Neuron (in vitro differentiated cells): ENCODE results near the genes CDH26 and HRH3.

GRCh38 chr20:59123602-59124152 is 39.9 kb upstream of the ZNF831 start:
- PRO-cap = no peak

- PRO-cap = no peak
These were observed 14.6 kb upstream of the ZNF831 start for GRCh38 chr20:59149073-59149320.

DNA sequence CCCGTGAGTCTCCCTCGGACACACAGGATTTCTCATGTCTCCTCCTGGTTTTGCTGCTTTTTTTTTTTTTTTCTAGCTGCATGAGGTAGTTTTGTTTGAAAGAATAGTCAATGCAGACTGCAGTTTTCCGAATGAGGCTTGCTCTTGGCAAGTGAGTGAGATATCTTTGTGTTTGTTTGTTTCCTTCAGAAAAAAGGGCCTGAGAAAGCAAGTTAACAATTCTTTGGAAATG is 3.0 kb upstream of the ZNF831 start:
- PRO-cap = no peak

DNA sequence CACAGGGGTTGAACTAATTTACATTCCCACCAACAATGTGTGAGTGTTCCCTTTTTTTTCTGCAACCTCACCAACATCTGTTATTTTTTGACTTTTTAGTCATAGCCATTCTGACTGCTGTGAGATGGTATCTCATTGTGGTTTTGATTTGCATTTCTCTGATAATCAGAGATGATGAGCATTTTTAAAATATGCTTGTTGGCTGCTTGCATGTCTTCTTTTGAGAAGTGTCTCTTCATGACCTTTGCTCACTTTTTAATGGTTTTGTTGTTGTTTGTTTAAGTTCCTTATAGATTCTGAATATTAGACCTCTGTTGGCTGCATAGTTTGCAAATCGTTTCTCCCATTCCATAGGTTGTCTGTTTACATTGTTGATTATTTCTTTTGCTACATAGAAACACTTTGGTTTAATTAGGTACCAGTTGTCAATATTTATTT is 1.8 kb upstream of the ZNF831 start:
- PRO-cap = no peak

DNA sequence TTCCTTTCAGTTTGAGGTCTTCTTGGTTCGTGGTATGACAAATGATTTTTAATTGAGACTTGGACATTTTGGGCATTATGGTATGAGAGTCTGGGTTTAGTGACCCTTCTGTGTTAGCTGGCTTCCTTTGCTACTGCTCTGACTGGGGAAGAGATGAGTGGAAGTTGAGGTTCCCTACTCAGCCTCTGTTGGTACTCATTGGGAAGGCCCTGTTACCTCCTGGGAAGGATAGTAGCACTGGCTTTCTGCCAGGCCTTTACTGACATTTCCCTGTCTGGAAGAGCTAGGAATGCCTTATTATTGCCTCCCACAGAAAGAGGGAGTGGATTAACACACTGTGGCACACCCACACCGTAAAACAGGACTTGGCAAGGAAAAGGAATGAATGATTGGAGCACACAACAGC is 12.1 kb downstream of the ZNF831 start:
- PRO-cap = no peak

DNA sequence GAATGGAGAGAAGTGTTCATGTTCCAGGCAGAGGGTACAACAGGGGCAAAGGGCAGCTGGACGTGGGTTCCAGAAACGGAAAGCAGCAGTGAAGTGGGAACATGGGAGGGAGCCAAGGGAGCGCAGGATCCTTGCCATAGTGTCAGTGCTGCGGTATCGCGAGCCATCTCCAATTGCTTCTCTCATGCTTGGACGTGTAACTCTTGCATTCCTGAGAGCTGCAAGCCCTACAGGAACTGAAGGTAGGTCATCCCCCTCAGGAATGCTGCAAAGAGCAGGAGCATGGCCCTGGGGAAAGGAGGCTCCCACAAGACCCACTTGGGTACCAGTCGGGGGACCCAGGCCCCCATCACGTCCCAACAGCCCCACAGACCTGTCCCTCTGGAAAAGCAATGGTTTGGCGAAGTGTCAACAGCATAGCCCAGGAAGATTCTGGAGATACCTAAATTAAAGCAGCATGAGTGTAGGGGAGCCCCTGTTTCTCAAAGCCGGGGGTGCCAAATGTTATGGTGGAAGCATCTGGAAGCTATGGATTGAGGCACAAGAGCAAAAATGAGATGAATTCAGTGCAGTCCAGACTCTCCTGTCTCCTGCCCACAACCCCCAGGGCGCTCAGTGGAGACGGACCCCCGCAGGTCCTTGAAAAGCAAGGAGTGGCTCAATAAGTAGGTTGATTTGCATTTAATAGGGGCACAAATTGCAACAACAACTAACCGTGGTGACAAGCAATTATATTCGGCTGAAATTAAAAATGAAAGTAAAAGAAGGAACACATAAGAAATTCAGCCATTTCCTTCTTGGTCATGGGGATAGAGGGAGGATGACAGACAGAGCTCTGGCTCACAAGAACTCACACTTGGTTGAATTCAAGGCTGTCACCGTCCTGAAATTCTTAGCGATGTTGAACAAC is 128.6 kb downstream of the EDN3 start:
- PRO-cap = no peak

DNA sequence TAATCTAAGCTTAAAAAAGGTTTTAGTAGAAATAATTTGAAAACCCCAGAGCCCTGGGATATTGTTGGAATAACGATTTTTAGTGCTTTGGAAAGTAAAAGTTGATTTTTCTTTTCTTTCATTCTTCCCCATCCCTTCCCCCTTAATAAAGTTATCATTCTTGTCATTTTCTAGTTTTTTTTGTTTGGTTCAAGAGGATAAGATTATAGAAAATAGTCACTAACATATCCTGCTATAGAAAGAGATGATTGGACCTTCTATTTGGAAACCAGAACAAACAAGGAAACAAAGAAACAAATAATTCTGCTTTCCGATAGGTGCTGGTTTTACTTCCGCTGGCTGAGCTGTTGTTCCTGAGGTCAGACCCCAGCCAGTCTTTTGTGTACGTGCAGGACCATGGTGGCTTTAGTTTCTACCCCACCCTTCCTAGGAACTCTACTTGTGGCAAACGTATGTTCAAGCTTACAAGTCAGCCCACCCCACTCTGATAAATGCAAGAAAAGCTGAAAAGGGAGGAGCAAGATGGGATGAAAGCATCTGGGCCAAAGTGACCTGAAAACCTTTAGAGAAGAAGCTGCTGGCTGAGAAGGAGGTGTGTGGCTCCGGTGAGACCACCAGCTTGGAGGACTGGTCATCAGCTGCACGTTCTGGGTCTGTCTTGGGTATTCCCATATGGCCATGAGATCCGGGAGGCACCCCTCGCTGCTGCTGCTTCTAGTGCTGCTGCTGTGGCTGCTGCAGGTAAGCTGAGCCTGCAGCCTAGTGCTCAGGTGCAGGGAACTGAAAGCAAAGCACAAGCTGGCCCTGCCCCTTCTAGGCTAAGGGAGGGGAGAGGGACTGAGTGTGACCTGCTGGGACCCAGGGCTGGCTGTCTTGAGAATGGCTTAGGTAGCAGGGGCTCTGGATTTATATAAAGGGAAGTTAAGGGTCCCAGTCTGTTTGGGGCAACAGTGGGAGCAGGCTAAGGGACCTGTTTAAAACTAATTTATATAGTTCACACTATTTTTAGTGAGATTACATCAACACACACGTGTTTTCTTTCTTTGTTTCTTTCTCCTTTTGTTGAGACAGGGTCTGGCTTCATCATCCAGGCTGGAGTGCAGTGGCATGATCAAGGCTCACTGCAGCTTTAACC is at the start of gene CDH26:
Gene CDH26, plus strand, starts transcription at position 369 of the 1,135 bp plus-strand sequence.
- PRO-cap = no peak

DNA sequence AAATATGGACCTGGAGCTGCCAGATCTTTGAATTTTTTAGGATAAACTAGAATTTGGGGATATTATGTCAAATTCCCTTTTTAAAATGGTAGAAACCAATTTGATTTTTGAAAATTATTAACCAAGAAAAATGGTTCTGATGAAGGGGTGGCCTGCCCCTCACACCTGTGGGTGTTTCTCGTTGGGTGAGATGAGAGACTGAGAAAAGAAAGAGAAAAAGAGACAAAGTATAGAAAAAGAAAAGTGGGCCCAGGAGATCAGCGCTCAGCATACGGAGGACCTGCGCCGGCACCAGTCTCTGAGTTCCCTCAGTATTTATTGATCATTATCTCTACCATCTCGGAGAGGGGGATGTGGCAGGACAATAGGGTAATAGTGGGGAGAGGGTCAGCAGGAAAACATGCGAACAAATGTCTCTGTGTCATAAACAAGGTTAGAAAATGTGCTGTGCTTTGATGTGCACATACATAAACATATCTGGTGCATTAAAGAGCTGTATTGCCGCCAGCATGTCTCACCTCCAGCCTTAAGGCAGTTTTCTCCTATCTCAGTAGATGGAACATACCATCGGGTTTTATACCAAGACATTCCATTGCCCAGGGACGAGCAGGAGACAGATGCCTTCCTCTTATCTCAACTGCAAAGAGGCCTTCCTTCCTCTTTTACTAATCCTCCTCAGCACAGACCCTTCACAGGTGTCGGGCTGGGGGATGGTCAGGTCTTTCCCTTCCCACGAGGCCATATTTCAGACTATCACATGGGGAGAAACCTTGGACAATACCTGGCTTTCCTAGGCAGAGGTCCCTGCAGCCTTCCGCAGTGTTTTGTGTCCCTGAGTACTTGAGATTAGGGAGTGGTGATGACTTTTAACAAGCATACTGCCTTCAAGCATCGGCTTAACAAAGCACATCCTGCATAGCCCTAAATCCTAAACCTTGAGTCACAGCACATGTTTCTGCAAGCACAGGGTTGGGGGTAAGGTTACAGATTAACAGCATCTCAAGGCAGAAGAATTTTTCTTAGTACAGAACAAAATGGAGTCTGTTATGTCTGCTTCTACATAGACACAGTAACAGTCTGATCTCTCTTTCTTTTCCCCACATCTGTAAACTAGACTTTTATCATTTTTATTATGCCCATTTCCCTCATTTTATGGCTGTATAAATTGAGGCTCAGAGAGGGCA is 83.2 kb downstream of the CDH26 start:
- PRO-cap = no peak

- PRO-cap = no peak
These were observed 99.9 kb downstream of the CDH26 start for GRCh38 chr20:60057834-60058822.

GRCh38 chr20:61602816-61603191 is 350.7 kb downstream of the CDH4 start:
- PRO-cap = no peak

- PRO-cap = no peak
These were observed 25.5 kb downstream of the TAF4 start for GRCh38 chr20:62040152-62040687.

DNA sequence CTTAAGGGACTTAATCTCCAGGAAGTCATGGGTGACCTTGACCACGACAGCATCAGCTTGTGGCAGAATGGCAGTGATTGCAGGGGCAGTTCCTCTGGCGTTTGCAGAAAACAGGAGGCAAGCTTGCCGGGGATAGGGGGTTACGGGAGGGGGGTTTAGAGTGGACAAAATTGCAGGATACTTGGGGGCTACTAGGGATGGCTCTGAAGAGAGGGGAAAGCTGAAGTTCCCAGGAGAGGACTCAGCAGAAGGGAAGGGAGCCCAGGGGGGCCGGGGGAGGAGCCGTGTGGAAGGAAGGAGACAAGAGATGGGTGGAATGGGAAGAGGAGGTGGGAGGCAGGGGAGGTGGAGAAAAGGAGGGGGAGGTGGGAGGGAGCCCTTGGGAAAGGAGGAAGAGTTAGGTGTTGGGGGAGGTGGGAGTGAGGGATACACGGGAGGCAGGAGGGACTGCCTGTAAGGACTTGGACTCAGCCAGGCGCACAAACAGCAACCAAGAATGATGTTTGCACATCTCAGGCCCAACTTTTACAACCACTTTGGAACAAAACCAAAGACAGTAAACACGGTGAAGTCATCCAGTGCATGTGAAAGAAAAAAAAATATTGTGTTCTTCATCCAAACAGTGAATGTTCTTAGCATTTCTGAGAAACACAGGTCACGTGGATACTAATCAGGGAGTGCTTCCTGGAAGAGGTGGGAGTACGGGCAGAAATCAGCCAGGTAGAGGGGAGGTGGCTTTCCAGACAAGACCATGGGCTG is 17.5 kb upstream of the LSM14B start:
- PRO-cap = no peak

DNA sequence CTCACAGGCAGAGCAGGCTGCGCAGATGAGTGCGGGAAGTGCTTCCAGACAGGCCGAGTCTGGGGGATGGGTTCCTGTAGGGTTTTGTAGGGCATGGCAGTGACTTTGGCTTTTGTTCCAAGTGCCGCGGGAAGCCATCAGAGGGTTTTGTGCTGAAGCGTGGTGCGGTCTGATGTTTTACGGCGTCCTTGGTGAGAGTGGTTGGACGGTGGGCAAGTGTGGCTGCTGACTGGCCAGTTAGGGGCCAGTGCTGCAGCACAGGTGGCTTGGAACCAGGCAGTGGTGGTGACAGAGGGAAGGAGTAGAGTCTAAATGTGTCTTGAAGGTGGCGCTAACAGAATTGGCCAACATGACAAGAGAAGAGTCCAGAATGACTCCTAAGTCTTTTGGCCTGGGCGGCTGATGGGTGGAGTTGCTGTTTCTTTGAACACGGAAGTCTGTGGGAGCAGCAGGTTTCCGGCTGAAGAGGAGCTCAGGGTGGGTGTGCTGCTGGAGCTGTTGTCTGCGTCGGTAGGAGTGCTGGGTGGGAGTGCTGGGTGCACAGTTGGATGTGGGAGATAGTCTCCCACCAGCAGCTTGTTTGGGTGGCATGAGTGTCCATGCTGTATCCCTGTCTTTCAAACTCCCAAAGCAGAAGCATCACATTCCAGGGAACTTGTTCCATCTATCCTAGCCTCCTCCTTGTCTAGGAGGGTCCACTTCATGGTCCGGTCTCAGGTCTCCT is 10.1 kb downstream of the LSM14B start:
- PRO-cap = no peak

- PRO-cap = no peak
These were observed 7.6 kb downstream of the SS18L1 start for GRCh38 chr20:62151114-62151565.

DNA sequence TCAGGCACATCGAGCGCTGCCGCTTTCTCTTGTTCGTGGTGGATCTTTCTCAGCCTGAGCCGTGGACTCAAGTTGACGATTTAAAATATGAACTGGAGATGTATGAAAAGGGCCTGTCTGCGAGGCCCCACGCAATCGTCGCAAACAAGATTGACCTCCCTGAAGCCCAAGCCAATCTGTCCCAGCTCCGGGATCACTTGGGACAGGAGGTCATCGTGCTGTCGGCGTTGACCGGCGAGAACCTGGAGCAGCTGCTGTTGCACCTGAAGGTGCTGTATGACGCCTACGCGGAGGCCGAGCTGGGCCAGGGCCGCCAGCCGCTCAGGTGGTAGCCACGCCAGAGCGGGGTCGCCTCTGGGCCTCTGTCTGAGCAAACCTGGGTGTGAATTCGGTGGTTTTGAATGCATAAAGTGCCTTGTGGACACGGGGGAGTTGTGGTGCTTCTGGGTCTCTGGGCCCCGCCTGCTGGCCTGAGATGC is 18.0 kb downstream of the MTG2 start:
- PRO-cap = no peak

DNA sequence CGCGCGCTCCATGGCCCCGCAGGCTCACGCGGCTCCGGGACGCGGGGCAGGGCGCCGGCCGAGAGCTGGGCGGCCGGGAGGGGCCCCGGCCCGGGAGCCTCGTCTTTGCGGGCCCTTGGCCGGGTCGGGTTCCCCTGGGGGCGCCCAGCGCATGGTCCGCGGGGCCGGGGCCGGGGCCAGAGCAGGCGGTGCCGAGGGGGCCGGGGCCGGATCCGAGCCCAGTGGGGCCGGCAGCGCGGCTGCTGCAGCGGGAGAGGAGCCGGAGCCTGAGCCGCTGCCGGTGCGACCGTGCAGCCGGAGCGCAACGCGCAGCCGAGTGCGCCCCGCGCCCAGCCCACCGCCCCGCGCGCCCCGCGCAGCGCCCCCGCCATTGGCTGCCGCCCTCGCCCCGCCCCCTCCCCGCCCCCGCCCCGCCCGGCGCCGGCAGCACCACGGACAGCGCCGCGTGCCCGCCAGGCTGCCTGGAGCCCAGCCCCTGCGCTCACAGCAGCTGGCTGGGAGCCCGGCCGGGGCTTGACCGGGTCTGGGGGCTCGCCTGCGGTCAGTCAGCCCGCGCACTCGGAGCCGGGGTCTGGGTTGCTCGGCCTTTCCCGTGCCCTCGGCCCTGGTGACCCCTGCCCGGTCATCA is at the start of gene HRH3:
Gene HRH3, minus strand, starts transcription at position 320 of the 628 bp plus-strand sequence.
- PRO-cap = unidirectional peak, minus-strand start at position 12 of the sequence; bidirectional peak, plus-strand start at position 462 of the sequence, minus-strand start at position 318 of the sequence

DNA sequence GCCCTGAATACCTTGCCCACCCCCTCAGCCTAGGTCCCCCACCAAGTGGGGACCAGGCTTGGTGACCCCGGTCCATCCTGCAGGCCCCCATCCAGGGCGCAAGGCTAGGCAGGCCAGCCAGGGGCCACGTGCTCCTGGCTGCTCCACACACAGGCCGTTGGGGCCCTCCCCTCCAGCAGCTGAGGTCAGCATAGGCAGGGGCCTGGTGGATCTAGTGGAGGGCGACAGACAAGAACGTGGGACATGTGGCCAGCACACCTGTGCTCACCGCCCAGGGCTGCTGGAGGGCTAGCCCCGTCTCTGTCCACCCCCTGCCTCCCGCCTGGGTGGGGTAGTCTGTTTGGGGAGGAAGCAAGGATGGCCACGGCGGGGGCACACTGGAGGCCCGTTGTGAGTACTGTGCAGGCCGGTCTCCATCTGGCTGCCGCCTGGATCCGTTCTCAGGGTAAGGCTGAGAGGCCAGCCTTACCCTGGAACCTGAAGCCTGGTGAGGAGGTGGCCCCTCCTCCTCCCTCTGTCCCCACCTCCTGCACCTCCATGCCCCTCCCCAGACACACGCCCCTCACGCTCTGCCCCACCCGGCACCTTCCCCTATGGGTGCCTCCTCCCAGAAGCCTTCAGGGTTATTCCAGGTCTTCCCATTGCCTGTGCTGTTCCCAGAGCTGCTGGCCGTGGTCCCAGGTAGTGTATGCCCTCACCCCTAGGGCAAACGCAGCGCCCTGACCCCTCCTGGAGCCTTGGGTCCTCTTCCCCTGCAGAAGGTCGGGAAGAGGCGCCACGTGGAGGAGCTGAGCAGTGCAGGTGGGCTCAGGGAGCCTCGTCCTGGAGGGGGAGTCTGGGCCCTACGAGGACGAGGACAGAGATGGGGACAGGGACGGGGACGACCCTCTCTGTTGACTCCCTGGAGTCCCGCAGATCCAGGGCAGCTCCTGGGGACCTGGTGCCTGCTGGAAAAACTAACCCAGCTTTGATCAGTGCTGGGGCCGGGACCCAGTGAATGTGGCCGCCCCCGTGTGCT is 7.9 kb upstream of the HRH3 start:
- PRO-cap = no peak

- PRO-cap = no peak
These were observed 20.2 kb downstream of the OSBPL2 start for GRCh38 chr20:62258457-62258970.

- PRO-cap = no peak
These were observed 19.6 kb upstream of the ADRM1 start for GRCh38 chr20:62283230-62283639.

GRCh38 chr20:62289175-62289700 is 13.6 kb upstream of the ADRM1 start:
- PRO-cap = no peak